ENCODE measurements around the genes TRIM49B, FOLH1, TRIM48, OR5L1, OR5F1, CTNND1, OR5B17 and GLYATL2.

DNA sequence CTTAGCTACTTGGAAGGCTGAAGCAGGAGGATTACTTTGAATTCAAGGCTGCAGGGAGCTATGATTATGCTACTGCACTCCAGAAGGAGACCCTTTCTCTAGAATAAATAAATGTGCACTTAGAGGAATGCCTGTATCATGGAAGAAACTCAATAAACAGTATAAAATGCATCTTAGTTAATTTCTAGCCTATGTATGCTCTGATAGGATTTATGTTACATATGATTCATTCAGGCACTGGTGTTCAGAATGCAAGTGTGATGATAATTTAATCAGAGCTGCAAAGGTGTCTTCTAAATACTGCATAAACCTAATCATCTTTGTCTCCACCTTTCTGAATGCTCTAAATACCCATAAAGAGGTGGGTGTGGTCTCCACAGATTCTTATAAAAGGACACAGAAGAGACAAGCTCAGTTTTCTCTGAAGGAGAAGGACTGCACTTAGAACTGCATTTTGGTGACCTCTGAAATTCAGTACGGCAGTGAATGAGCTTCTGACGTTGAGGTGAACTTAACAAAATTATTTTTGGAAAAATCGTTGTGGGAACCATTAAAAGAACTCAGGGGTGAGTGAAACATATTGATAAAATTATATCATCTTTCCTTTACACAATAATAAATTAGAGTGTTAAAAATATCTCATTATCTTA is at the start of gene TRIM49B:
Gene TRIM49B, plus strand, starts transcription at position 414 of the 650 bp plus-strand sequence.
- CAGE, long polyA plus RNA = no peak
- RRBS = no CpG with 5 or more reads among the region's 3 CpGs

DNA sequence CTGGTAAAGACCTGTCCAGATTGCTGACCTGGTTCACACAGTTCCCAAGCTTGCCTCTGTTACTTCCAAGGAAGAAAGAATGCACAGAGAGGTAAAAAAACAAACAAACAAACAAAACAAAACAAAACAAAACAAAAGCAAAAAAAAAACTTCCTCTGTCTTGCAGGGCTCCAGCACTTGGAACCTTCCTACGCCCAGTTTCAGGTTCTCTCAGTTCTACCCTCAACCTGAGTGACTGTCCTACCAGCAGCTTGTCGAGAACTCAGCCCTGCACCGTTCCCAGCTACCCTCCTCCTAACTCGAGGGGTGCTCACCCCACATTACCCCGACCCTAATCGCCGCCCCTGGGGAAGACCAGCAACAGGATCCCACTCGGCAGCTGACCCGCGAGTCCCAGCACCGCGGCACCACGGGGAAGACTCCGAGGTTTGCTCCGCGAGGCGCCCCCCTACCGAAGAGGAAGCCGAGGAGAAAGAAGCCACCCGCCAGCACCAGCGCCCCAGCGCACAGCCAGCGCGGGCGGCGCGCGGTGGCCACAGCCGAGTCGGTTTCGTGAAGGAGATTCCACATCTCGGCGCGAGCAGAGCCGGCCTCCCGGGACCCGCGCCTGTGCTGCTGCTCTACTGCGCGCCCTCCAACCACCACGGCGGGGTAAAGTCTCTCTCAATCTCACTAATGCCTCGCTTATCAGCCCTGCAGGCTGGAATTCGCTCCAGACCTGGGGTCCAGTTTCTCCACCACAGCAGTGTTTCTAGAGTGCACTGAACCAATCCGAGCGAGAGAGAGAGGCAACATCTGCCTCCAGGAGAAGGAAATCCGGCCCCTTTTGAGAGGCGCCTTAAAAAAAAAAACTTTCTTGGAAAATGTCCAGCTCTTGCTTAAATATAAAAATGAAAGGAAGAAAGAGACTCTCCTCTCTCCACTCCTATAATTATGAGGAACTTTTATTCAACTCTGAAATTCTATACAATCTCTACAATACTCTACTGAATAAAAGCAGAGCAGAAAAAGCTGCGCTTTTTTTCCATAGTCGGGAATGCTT is at the start of gene FOLH1:
Gene FOLH1, minus strand, starts transcription at position 763 of the 1,042 bp plus-strand sequence.
- CAGE, long polyA plus RNA = no peak
- RRBS = no CpG with 5 or more reads among the region's 50 CpGs

DNA sequence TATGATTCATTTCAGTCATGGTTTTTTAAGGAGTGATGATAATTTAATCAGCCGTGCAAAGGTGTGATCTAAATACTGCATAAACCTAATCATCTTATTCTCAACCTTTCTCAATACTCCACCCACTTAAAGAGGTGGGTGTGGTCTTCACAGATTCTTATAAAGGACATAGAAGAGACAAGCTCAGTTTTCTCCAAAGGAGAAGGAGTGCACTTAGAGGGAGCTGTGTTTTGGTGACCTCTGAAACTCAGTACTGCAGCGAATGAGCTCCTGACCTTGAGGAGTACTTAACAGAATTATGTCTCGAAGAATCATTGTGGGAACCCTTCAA is at the start of gene TRIM48:
Gene TRIM48, plus strand, starts transcription at position 186 of the 331 bp plus-strand sequence.
- CAGE, long polyA plus RNA = no peak
- RRBS = no CpG with 5 or more reads among the region's 3 CpGs

DNA sequence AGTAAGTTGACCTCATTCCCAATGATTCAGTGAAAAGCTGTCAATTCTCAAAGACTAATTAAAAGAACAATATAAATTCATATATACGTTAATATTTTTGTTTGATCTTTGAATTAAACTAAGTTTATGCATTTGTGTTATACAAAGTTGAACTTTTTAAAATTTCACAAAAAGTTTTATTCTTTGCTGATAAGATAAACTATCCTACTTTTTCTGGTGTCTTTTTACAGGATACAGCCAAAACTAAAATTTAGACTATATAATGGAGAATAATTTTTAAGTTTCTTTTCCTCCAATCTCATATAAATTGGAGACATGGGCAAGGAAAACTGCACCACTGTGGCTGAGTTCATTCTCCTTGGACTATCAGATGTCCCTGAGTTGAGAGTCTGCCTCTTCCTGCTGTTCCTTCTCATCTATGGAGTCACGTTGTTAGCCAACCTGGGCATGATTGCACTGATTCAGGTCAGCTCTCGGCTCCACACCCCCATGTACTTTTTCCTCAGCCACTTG is at the start of gene OR5L1:
Gene OR5L1, plus strand, starts transcription at position 216 of the 513 bp plus-strand sequence.
- CAGE, long polyA plus RNA = no peak
- RRBS = no CpG with 5 or more reads among the region's 3 CpGs

DNA sequence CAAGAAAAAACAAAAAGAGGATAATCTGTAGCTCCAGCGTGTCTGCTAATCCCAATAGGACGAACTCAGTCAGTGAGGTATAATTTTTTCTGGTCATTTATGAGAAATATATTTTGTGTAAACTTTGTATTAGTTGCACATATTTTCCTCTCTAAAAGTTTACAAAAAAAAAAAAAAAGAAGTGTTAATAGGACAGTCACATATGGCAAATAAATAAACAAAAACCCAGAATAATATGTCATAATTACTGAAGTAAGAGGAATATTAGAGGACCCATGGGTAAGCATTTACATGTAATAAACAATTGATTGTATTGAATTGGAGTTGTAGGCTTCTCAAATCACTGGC is at the start of gene OR5F1:
Gene OR5F1, minus strand, starts transcription at position 97 of the 348 bp plus-strand sequence.
- CAGE, long polyA plus RNA = no peak
- RRBS = no CpG with 5 or more reads among the region's 2 CpGs

GRCh38 chr11:56909881-56910634 is 78.7 kb upstream of the OR5AK2 start:
- CAGE, long polyA plus RNA = no peak
- RRBS = no CpG with 5 or more reads among the region's 8 CpGs

GRCh38 chr11:57277195-57277652 is 40.2 kb upstream of the APLNR start:
- CAGE, long polyA plus RNA = no peak
- RRBS = no CpG with 5 or more reads among the region's 5 CpGs

DNA sequence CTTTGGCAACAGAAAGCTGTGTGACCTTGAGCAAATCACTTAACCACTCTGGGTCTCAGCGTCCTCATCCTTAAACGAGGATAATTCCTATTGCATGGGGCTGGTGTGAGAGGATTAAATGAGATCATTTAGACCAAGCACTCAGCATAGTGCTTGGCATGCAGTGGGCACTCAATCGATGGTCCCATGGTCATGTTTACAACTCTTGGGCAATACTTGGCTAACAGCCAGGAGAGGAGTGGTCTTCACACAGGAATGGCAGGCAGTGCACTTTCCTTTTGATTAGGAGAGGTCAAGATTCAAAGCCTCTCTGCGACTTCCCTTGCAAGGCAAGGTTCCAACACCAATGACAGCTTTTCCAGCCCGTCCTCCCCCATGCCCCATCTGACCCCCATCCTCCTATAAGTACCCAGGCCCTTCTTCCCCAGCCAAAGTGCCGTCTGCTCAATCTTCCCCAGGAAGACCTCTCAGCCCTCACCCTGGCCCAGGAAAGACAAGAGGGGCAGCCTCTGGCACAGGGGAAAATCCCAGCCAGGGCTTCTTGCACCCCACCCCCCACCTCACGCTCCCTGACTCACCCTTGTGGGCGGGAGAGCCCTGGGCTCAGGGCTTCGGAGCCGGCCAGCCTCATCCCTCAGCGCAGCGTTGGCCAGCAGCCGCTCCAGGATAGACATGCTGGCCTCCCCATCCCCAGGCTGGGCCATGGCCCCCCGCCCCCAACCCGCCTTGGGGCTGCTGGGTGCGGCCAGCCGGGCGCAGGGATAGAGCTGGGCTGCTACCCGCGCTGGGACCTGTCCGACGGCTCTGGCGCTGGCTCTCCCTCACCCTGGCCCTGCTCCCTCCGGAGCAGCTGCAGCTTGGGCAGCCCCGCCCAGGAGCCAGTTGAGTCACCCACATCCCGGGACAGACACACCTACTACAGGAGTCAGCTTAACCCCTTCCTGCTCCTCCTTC is 13.8 kb downstream of the TNKS1BP1 start:
- CAGE, long polyA plus RNA = no peak
- RRBS = under 1% methylated on average over 8 of the region's 26 CpGs

DNA sequence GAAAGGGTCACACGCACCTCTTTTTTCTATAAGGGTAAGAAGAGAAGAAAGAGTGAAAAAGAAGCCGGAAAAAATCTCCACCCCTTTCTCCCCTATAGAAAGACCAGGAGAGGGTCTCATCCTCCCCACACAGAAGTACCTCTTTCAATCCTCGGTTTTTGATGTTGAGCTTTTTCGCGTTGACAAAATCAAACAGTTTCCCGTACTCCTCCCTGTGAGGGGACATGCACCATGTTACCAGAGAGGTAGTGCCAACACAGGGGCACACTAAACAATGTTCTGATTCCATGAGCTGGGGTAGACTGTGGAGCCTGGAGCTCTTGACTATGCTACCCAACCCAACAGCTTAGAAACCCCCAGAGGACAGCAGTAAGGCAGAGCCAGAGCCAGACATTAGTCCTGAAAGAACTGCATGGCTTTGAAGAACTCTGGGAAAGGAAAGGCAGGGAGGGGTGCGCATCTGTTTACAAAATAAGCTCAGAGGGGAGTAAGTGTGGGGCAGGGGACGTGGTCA is 4.9 kb downstream of the SSRP1 start:
- CAGE, long polyA plus RNA = no peak
- RRBS = no CpG with 5 or more reads among the region's 8 CpGs

DNA sequence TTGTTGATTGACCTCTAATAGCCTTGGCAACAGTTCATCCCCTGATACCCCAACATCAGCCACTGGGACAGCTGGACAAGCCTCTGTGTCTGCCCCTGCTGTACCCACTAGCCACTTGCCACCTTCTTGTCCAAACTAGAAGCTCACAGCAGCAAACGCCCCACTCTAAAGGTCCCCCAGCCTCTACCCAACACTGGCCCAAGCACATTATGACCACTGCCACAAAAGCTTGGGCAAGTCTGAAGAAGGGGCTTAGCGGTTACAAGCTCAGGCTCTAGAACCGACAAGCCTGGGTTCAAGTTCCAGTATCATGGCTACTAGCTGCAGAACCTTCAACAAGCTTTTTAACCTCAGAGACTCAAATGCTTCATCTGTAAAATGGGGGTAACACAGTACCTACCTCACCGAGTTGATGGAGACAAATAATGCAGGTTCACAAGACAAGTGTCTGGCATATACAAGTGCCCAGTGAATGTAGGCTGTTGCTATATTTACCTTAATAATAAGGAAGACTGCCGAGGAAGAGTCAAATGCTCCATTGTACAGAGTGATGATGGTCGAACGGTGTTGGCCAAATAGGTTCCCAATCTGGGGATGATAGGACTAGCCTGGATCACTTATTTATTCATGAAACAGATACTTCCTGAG is 6.3 kb downstream of the SLC43A3 start:
- CAGE, long polyA plus RNA = no peak
- RRBS = no CpG with 5 or more reads among the region's 7 CpGs

GRCh38 chr11:57461019-57461714 is 839 bp downstream of the RTN4RL2 start:
- CAGE, long polyA plus RNA = no peak
- RRBS = 8% methylated on average over 5 of the region's 30 CpGs

DNA sequence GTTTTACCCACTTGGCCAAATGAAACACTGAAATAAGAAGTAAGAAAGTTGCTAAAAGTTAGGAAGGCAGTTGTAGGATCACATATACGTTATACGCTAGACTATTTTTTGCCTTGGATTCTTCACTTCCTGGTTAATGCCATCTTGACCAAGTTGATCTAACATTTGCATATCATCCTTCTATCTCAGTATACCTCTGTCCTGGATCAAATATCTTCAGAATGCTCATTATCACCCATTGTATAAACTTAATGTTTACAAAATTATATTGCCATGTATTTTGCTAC is 893 bp downstream of the ZDHHC5 start:
- CAGE, long polyA plus RNA = no peak
- RRBS = no CpG with 5 or more reads among the region's 2 CpGs

DNA sequence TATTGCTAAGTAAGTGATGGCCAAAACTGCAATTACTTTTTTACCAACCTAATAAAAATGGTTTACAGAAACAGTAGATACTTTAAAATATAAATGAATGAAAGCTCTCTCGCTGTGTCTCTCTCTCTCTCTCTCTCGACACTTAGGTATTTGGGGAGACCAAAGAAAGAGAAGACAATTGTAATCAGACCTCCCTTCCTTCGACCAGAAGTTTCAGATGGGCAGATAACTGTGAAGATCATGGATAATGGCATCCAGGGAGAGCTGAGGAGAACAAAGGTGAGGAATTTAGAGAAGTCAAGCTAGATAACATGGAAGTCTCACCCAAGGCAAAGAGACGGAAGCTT is 18.4 kb downstream of the MED19 start:
- CAGE, long polyA plus RNA = no peak
- RRBS = no CpG with 5 or more reads among the region's 4 CpGs

DNA sequence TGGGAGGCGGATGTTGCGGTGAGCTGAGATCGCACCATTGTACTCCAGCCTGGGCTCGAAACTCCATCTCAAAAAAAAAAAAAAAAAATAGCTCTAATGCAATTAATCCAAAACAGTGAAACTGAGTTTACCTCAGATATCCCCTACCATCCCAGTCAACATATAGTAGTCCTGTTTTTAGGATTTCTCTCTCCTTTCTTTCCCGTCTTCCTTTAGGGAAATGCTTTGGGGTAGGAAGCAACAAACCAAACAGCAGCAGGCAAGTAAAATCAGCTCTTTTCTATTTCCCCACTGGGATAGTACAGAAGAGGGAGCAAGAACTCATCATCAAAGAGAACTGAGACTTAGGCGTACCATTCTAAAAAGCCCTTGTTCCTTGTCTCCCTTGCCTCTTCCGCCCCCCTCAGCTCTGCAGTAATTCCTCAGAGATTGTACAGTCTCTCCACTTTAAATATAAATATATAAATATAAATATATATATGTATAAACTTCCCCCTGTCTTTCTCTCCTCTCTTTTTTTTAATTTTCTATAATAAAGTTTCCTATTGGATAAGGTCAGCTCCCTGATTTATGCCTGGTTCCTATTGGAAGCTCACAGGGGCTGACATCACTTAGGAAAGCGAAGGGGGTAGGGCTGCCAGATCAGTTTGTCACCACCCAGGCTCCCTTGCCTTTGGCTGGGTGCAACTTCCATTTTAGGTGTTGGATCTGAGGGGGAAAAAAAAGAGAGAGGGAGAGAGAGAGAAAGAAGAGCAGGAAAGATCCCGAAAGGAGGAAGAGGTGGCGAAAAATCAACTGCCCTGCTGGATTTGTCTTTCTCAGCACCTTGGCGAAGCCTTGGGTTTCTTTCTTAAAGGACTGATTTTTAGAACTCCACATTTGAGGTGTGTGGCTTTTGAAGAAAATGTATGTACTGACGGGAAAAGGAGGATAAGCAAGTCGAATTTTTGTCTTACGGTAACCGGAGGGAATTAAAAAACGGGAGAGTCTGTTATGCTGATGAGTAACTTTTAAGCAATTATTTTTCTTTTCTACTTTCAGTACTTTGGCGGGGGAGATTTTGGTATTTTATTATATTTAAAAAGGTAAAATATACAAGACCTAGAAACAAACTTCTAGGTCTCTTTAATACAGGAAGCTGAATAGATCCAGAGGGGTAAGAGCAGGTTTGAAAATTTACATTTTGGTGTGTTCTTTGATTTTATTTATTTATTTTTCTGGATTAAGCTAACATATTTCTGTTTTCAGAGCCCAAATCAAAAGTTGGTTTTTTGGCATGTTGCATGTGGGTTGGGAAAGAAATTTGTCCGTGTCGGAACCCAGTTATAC is at the start of gene CTNND1:
Gene CTNND1, plus strand, starts transcription at position 640 of the 1,329 bp plus-strand sequence.
- CAGE, long polyA plus RNA = start-site peak on the plus strand centred at position 720 of the sequence, 100 bp wide, 1,130 and 991 reads in 2 replicates
- RRBS = no CpG with 5 or more reads among the region's 19 CpGs

DNA sequence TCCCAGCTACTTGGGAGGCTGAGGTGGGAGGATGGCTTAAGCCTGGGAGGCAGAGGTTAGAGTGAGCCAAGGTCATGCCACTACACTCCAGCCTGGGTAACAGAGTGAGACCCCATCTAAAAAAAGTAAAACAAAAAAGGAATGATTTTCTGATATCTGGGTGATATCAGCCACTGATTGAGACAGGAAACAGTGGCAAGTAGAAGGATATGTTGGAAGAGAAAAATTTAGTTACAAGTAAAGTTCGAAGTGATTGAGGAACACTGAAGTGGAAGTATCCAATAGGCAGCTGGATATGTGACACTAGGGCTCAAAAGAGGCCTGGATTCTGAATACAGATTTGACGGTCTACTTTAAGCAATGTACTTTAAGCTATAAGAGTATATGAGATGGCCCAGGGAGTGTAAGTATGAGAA is 65.5 kb downstream of the CTNND1 start:
- CAGE, long polyA plus RNA = no peak
- RRBS = no CpG with 5 or more reads among the region's 2 CpGs

GRCh38 chr11:57833073-57833461 is 71.5 kb downstream of the CTNND1 start:
- CAGE, long polyA plus RNA = no peak
- RRBS = no CpG with 5 or more reads among the region's 3 CpGs

- CAGE, long polyA plus RNA = no peak
- RRBS = no CpG with 5 or more reads among the region's 12 CpGs
Measured at GRCh38 chr11:57875000-57875486, 113.4 kb downstream of the CTNND1 start.

GRCh38 chr11:58358887-58359291 is at the start of gene OR5B17:
Gene OR5B17, minus strand, starts transcription at chr11:58359069.
- CAGE, long polyA plus RNA = no peak

DNA sequence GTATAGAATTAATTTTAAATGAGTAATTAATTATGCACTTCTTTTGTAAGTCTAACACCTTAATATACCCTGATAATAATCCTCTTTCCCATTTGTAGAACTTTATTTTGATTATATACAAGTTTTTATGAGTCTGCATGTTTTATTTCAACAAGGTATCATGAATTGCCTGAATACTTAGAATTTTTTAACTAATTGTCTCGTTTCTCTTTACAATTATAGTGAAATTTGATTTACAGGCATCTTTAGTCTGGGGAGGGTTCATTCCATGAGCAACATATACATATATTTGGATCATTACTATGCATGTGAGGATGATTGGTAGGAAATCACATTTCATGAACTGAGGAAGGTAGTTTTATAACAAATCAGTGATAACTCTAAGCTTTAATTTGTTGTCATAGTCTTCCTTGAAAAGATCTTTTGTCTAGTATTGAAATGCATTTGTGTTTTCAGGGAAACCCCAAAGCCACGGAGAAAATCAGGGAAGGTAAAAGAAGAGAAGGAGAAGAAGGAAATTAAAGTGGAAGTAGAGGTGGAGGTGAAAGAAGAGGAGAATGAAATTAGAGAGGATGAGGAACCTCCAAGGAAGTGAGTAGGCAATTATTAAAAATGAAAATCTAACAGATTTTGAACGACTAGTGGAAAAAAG is 11.2 kb upstream of the CNTF start:
- CAGE, long polyA plus RNA = no peak
- RRBS = no CpG with 5 or more reads among the region's 3 CpGs

DNA sequence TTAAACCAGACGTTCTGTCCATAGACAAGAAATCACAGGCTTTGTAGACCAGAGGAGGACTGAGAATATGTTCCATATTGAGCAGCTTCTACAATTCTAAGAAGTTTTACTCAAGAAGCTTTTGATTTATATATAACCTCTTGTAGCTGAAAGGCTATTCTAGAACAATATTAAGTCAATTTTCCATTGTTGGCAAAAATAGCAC is at the start of gene GLYATL2:
Gene GLYATL2, minus strand, starts transcription at position 101 of the 205 bp plus-strand sequence.
- CAGE, long polyA plus RNA = no peak
- RRBS = no CpG with 5 or more reads among the region's 1 CpG

Measured in BJ (cell line).